Bronchial lymph node (tissue), 1 donor: ENCODE measurements around a stretch of chr9.

GRCh38 chr9:107389568-107390115 lies 99.9 kb downstream of the KLF4 start:
- PRO-cap = no peak

DNA sequence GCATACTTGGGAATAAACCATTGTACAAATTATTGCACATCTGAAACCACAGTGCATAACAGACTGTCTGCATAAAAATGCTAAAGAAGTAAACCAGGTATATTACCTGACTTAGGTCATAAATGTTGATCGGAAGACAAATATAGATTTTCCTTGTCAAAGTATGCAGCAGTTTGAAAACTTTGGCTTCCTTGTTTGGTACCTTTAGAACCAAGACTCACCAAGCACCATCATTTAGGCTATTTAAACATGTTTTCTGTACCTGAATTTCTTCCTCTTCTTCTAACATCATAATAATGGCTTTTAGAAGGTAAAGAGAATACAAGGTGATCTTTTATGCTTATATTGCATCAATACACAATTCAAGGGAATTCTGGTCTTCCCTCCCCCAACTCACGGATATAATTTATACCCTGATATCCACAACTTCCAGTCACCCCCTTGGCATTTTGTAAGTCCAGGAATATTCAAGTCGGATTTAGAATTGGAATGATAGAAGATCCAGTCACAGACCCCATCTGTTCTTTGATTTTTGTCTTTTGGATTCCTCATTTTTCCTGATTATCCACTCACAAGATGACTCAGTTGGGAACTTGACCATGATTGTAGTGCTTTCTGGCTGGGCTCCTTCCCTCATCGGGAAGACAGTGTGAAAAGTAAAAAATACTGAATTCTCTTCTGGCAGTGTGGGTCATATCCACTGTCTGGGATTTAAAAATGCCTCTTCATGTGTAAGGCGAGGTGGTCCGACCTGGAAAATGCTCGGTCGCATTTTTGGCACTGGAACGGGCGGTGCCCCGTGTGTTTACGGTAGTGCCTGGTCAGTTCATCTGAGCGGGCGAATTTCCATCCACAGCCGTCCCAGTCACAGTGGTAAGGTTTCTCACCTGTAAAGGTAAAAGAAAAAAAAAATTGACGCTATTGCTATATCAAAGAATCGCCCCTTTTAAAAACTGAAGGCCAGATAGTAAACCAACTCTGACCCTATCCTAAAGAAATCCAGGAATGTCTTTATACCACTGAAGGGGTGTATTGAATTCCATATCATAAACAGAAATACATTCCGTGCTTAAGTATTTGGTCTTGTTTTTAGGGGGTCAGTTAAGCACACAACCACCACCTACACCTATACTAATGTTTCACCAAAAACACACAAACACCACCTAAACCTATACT lies 4.1 kb downstream of the KLF4 start:
- PRO-cap = no peak

GRCh38 chr9:107486959-107487878 lies 2.4 kb downstream of the KLF4 start:
- PRO-cap = bidirectional peak, plus-strand start at chr9:107487644, minus-strand start at chr9:107487568

DNA sequence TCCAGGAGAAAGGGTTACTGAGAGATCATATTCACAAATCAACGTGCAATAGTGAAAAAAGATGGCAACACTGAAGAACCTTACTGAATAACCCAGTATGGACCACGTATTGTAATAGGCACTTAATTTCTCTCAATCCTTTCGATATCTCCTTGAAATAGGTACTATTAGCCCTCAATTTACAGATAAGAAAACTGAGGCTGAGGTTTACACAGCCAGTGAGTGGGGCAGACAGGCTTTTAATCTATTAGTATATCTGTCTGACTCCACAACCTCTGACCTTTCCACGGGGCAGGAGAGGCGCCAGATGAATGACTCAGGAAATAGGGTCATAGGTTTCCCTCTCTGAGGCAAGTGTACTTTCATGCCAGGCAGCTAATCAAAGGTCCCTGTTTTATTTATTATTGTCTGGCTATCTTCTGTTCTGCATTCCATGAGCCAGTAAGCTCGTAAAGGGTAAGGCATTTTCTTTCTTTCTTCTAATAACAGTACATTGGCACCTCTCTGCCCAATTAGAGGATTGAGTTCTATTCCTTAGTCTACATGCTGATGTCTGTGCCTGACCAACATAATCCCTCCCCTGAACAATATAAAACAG lies 79.6 kb upstream of the KLF4 start:
- PRO-cap = no peak

DNA sequence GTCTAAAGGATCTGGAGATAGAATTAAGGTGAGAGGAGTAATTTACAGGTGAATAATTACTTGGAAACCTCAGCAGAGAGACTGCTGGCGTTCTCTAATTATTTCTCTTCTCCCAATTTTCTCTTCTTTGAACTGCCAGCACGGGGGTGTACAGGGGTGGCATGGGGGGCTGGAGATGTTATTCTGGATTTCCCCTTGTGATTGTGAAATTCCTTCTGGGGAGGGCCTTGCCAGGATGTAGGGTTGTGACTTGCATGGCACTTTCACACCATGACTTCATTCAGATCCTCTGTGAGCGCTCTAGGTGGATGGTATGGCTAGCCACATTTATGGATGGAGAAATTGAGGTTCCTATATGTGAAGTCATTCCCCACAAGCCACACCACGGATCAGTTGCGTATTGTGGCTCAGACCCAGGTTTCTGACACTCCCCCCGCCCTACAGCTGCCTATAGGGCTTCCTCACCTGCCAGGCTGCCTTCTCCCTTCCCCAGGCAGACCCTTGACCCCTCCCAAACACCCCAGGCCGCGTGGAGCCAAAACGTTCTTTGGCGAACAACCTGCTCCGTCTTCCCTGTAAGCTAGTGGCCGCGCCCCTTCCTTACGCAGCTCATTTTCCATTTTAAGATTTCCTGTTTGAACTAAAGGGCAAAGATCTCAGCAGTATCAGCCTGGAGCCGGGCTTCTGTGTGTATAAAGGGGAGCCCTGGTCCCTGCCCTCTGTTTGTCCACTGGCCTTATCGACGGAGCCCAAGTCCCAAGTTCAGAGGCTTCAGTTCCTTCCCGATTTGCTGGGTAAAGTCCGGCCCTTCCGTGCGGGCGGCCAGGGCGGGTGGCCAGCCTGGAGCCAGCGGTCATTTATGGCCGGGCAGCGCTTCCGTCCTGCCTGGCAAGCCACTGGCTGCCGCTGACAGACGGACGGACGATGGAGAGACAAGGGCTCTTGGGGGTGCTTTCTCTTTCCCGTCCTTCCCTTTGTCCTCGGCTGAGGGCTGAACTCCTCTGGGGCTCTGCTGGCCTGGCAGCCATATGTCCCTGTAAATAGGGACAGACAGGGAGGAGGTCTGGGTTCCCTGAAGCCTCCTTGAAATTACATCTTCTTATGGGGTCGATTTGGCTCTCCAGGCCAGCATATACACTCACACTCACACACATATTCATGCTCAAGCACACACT lies 97.9 kb upstream of the KLF4 start:
- PRO-cap = bidirectional peak, plus-strand start at position 638 of the sequence, minus-strand start at position 589 of the sequence

- PRO-cap = no peak
Observed at GRCh38 chr9:107636746-107637311, 147.3 kb upstream of the KLF4 start.

DNA sequence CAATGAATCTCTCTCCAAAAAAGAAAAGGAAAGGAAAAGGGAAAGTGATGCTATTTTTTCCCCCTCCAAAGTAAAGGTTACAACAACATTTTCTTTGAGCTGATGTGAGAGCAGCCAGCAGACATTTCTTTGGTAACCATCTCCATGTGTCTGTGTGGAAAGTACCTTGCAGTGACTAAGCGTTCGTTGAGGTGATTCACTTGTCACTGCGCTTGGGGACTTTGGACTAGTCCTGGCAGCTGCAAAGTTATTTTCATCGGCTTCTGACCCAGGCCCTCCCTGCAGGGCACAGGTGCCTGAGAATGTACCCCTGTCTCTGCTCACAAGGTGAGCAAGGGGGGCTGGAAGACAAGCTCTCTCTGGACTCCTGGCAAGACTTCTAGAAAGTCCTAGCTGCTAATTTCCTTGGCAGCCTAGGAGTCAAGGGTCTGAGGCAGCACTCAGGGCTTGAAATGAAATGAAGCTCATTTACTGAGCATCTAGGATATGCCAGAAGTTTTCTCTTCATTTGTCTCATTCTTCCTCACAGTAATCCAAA lies 262.3 kb upstream of the KLF4 start:
- PRO-cap = unidirectional peak, minus-strand start at position 146 of the sequence

DNA sequence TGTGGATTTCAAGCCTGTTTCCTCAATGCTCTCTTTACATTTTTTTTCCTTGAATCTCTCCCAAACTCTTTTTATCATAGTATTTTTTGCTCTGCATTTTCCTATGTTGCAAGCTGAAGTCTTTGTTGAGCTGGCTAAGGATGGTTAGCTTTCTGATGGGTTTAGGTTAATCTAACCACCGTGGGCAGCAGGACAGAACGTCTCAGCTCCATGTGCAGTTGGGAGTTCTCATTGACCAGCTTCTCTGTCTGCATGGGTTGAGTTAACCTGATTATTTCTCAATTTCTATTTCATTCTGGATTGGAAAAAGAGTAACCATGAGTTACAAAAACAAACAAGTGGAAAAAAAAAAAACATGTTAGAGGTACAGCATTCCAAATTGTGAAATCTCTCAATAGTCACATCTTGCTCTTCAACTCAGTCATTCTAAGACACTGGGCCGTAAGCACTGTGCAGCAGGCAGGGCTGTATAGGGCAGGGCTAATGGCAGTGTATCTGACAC lies 343.7 kb upstream of the KLF4 start:
- PRO-cap = no peak

GRCh38 chr9:107976857-107977277 lies 487.3 kb upstream of the KLF4 start:
- PRO-cap = no peak

- PRO-cap = no peak
Observed at GRCh38 chr9:108394179-108394674, 461.6 kb downstream of the ACTL7B start.

GRCh38 chr9:109014194-109014820 lies 1.0 kb upstream of the CTNNAL1 start:
- PRO-cap = no peak

- PRO-cap = no peak
Observed at GRCh38 chr9:109042228-109042895, 29.1 kb upstream of the CTNNAL1 start.

DNA sequence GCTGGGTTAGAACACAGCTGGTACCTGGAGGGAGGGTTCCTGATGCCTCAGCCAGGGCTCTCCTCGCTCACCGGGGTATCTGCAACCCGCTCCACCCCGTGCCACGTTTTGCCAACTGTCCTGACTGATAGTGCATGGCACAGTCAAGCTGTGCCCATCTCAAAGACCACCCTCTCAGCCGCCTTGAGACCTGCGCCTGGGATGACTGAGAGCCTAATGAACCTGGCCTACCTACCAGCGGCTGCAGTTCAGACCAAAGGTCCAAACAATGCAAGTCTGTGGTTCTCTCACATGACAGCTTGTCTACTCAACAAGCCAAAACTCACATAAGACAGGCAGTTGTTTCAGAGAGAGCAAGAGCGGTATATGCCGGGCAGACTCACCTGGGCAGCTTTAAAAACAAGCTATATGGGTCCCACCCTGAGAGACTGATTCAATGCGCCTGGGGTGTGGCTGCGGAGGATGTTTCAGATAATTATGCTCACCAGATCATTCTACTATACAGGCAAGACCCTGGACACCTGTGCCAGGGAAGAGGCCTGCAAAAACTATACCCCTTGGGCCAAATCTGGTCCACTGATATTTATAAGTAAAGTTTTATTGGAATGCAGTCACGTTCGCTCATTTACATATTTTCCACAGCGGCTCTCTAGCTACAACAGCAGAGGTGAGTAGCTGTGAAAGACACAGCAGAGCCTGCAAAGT lies 70.5 kb downstream of the EPB41L4B start:
- PRO-cap = no peak

DNA sequence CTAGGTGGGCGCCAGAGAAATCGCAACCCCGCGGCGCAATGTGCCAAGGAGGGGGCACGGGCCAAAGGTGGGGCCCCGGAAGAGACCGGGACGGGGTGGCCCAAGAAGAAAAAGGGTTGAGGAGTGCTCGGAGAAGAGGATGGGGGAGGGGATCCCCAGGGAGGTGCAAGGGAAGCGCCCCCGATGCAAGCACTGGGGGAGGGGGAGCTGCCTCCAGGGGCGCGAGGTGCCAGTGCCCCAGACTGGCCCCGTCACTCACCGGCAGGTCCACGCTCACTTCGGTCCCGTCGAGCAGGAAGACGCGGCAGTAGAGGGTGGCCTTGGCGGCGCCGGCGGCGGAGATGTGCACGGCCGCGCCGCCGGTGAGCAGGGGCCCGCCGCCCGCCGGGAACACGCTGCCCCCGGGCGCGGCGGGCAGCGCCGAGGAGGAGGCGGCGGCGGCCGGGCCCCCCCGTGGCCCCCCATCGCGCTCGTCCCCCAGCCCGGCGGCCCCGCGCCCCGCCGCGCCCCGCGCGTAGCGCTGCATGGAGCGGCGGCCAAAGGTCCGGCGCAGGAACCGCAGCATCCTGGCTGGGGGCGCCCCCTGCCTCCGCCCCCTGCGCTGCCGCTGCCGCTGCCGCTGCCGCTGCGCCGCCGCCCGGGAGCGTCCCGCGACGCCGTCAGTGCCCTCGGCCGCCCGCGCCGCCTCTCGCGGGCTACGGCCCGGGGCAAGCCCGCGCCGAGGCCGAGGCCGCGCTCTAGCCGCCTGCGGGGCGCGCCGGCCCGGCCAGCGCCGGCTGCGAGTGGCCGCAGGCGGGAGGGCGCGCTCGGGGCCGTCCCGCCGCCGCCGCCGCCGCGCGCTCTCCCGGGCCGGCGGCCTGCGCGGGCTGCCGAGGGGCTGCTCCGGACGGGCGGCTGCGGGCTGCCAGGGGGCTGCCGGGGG lies 716 bp downstream of the EPB41L4B start:
- PRO-cap = no peak

- PRO-cap = no peak
Observed at GRCh38 chr9:109355950-109356297, 35.1 kb upstream of the EPB41L4B start.

GRCh38 chr9:109358960-109359313 lies 38.1 kb upstream of the EPB41L4B start:
- PRO-cap = no peak

GRCh38 chr9:109745784-109746466 lies 34.1 kb upstream of the PALM2AKAP2 start:
- PRO-cap = no peak

DNA sequence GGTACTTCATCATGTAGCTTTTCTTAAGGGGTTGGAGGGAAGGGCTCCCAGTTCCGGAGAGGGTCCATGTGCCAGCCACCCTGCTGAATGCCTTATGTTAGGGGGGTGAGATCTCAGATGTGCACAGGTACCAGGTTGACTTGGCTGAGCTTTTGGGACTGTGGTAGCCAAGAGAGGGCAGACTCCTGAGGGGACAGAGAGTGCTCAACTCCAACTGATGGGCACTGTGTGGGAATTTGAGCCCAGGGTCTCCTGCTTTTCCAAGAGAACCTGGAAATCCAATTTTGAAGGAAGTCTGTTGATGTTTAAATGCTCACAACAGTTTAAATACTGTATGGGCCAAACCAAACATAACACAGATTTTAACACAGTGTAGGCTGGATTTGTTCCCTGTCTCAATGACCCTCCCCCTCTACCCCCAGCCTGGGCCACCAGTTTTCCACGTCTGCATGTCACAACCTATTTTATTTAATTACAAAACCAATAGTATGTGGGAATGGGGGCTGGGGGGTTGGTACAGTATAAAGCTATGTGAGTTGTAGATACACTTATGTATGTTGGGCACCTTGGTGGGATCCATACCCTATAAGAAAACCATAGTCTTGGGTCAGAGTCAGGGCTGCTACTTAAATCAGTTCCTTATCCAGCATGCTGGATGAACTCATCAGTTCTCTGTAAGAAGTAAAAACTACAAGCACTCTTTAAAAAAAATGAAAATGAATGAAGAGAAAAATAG lies 11.7 kb downstream of the PALM2AKAP2 start:
- PRO-cap = no peak

GRCh38 chr9:109867193-109867751 lies 87.3 kb downstream of the PALM2AKAP2 start:
- PRO-cap = no peak

GRCh38 chr9:109908983-109909637 lies 129.1 kb downstream of the PALM2AKAP2 start:
- PRO-cap = unidirectional peak, plus-strand start at chr9:109909217